Subcutaneous preadipocyte (primary cell): ENCODE measurements around a stretch of chr17.

GRCh38 chr17:333214-333546 lies 19.4 kb downstream of the RPH3AL start:
- CAGE, long polyA plus RNA = no peak

- CAGE, long polyA plus RNA = no peak
Measured at GRCh38 chr17:494686-495193, 84.6 kb downstream of the C17orf97 start.

GRCh38 chr17:673045-673735 lies 41.4 kb downstream of the VPS53 start:
- CAGE, long polyA plus RNA = no peak

- CAGE, long polyA plus RNA = no peak
Measured at GRCh38 chr17:794652-795608, 12.8 kb downstream of the MRM3 start.

- CAGE, long polyA plus RNA = no peak
Measured at GRCh38 chr17:890880-891523, 88.6 kb downstream of the NXN start.

DNA sequence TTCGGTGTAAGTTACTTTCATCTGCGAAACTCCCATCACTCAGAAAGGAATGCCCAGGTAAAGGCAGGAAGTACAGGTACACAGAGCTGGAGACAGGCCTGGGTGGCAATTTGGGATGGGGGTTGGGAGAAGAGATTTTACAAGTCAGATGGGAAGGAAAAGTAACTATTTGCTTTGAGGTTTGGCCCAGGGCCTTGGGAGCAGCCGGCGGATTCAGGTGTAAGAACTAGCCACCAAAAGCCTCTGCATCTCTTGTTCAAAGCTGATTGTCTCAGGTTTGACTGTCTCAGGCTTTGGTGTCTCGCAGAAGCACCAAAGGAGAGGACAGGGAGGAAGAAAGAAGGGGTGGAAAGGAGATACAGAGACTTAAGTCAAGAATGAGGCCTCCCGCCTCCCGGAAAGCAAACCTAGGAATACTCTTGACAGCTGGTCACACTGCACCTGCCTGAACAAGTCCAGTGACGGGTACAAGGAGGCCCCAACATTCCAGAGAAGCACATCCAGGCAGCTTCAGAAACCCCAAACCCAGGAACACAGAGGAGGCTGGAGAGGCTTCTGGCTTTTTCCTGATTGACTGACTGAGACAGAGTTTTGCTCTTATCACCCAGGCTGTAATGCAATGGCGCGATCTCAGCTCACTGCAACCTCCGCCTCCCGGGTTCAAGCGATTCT lies 54.6 kb downstream of the NXN start:
- CAGE, long polyA plus RNA = no peak

- CAGE, long polyA plus RNA = no peak
Measured at GRCh38 chr17:969707-970369, 9.7 kb downstream of the NXN start.

DNA sequence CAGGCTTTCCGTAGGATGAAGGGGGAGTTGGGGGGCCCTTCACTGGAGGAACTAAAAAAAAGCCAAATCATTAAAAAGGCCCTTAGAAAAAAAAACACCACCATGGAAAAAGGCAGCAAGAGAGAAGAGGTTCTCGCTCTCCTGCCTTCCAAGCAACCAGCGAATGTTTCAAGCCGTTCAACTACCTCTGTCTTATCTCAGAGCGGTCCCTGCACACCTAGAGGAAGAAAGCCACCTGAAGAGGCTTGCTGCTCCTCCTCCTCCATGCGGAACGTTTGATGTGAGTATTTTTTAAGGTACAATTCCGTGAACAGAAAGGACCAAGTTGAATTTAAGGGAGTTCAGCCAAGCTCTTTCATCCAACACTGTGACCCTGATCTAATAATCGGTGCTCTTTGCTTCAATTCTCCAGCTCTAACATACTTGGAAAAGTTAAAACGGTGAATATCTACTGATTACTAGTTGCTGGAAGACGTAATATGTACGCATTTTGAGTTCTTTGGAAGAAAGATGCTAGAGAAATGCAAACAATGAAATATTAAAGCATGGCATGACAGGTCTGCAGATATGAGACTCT lies 9.1 kb downstream of the NXN start:
- CAGE, long polyA plus RNA = no peak

GRCh38 chr17:1030242-1031224 lies 33.6 kb downstream of the TIMM22 start:
- CAGE, long polyA plus RNA = no peak

- CAGE, long polyA plus RNA = no peak
Measured at GRCh38 chr17:1036947-1037615, 40.2 kb downstream of the TIMM22 start.

DNA sequence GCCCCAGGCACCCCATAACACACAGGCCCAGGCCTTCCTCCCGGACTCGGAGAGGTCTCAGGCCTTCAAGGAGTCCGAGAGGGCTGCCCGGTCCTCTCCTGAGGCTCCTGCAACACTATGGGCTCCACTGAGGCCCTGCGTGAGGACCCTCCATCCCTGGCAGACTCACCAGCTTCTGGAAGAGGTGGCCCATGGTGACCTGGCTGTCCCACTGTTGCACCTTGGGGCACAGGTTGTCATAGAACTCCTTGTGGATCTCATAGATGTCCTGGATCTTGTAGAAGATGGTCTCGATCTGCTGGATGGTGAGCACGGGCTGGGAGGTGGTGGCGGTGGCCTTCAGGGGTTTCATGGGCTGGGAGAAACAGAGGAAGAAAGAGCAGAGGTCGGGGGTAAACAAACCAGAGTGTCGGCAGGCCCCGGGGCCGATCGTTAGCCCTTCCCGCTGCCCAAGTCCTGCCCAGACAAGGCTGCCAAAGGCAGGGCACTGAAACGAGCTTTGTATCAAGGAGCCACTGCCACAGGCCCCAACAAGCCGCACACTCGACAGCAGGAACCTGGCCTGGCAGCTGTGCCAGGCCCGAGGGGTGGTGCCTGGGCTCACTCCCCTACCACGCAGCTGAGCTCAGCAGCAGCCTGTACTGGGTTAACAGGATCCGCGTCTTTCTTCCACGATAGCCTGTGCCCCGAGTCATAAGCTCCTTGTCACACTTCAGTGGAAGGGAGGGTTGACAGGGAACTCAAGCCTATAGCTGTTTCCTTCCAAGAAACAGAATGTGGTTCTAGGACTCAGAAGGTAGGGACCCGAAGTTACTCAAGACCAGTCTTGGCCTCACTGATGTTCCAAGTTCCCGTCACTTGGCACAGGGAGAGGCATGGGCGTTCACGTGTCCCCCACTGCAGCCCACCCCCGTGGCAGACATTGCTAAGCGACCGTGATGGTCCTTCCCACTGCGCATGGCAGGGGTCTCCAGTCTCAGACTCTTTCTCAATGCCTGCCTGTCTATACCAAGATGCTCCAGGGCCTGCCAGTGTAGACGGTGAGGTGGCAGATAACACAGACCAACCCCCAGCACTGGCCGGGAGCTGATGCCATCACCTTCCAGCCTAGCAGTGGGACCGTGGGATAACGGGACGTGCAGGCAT lies 87.9 kb downstream of the ABR start:
- CAGE, long polyA plus RNA = no peak

DNA sequence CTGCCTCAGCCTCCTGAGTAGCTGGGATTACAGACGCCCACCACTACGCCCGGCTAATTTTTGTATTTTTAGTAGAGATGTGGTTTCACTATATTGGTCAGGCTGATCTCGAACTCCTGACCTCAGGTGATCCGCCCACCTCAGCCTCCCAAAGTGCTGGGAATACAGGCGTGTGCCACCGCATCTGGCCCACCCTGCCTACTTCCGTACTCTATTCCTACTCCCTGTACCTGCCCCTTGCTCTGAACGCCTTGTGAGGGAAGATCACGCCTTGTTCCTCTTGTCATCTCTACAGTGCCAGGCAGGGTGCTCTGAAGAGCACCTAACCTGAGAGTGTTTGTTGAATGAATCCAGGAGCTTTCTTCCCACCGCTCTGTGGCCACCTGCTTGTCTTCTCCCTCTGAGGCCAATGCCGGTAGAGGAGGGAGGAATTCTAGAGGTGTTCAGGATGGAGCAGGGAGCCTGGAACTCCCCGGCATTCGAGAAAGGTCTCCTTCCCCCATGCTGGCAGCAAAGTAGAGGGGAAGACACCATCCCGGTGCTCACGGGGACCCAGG lies 73.1 kb downstream of the ABR start:
- CAGE, long polyA plus RNA = no peak

- CAGE, long polyA plus RNA = no peak
Measured at GRCh38 chr17:1156691-1157172, 23.0 kb downstream of the ABR start.

GRCh38 chr17:1279730-1280139 lies 273 bp downstream of the TRARG1 start:
- CAGE, long polyA plus RNA = no peak

GRCh38 chr17:1300179-1300658 lies 20.8 kb downstream of the TRARG1 start:
- CAGE, long polyA plus RNA = no peak

- CAGE, long polyA plus RNA = no peak
Measured at GRCh38 chr17:1324109-1324738, 44.8 kb downstream of the TRARG1 start.

DNA sequence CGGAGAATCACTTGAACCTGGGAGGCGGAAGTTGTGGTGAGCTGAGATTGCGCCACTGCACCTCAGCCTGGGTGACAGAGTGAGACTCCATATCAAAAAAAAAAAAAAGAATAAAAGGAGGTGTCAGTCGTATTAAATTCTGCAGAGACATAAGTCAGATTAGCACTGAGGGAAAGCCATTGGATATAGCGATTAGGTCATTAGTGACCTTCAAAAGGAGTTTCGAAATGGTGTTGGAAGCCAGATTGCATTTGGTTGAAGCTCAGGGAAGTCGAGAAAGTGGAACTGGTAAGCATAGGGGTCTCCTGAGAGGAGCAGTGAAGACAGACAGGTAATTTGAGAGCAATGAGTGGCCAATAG lies 4.7 kb upstream of the YWHAE start:
- CAGE, long polyA plus RNA = no peak

GRCh38 chr17:1482774-1483081 lies 9.8 kb downstream of the MYO1C start:
- CAGE, long polyA plus RNA = no peak

DNA sequence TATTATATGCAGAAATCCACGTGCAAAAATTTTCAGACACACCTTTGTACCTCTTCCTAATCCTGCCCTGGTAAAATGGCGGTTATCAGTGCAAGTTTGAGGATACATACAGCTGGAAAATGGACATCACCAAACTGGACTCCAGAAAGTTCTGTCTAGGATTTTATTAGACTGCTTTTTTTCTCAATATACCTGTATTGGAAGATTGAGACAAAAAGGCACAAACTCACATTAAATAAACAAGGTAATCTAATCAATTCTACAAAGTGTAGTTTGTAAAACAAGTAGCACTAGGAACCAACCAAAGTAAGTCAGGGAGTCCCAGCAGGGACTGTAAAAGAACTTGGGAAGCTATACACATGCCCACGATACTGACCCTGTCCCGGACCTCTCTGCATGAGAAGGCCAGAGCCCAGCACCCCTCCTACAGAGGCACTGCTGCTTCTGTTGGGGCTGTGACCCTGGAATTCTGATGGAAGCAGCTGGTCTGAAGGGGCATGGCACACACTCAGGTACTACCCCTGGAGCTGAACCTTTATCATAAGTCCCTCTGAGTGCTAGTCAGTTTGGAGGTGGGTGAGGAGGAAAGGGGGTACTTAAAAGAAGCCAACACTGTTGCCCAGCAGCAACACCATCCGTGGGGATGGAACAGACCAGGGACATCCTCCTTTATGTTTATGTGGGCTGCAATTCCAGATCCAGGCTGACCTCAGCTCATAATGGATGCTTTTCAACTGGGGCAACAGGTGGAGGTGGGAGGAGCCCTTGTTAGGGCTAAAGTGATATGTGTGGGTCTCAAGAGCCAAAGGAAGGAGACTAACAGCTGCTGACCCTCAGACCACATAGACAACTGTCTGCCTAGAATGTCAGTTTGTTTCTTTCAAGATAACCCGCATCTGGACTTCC lies 1.7 kb upstream of the INPP5K start:
- CAGE, long polyA plus RNA = no peak

- CAGE, long polyA plus RNA = no peak
Measured at GRCh38 chr17:1545199-1545945, 17.2 kb downstream of the PITPNA start.